Gallbladder (tissue), 1 donor: ENCODE measurements around a stretch of chr7.

DNA sequence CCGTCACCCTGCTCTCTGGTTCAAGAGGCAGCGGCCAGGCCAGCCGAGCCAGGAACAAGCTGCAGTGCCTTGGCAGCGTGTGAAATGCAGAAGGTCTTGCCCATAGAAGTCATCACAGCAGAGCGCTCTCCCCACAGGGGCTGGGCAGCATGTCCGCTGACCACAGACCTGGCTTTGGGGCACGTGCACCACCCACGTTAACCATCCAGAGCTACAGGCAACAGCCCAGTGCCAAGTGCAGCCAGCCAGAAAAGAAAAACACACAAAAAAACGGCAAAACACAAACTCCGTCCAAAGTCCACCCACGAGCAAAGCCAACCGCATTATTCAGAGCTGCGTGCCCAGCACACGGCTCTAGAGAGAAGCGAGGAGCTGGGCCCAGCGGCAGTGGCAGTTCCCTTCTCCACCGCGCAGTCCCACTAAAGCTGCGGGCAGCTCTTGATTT lies 14.0 kb downstream of the GPER1 start:
- PRO-cap, result no peak

- PRO-cap, result no peak
These were observed 2.9 kb upstream of the UNCX start for GRCh38 chr7:1229458-1230470.

- PRO-cap, result no peak
These were observed 3.1 kb downstream of the MICALL2 start for GRCh38 chr7:1456191-1456474.

DNA sequence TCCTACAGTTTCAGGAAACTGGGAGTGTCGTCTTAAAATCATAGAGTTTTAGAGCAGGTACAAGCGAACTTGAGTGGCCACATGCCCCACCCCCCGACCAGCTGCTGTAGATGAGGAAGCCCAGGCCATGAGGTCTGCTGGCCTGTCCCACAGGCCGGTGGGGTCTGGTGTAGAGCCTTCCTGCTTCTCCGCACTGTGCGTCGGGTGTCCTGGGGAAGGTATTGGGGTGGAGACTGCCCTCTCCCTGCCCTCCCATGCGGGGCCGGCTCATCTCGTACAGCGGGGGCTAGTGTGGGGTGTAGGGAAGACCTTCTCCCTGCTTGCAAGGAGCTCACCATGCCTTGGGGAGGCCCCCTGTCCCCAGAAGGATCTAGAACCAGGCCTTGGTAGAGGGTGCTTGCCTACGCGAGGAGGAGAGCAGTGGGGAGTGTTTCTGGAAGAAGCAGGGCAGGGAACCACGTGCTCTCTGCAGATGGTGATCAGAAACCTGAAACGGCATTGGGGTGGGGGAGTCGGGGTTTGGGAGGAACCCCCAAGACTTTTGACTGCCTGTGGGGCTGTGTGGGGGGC lies 2.6 kb downstream of the MAFK start:
- PRO-cap, result bidirectional peak, plus-strand start at position 145 of the sequence, minus-strand start outside the sequence

DNA sequence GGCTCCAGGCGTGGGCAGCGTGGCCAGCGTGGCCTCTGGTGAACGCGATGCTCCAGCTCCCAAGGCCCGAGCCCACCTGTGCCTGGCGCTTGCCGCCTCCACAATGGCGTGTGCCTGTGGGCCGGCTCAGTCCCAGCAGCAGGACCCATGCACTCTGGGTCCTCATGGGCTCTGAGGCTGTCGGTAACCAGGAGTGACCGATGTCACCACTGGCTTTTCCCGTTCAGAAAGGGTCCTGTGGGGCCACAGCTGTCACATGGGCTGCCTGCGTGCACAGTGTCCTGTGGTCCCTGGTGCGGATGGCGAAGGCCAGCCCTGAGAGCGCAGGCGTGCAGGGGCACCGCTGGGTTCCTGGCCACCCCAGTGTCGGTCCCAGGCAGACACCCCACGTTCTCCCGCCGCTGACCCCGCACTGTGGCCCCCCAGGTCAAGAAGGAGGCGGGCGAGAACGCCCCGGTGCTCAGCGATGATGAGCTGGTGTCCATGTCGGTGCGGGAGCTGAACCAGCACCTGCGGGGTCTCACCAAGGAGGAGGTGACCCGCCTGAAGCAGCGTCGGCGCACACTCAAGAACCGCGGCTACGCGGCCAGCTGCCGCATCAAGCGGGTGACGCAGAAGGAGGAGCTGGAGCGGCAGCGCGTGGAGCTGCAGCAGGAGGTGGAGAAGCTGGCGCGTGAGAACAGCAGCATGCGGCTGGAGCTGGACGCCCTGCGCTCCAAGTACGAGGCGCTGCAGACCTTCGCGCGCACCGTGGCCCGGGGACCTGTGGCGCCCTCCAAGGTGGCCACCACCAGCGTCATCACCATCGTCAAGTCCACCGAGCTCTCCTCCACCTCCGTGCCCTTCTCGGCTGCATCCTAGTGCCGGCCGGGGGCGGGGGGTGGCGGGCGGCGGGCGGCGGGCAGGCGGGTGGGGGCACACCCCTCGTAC lies 9.3 kb downstream of the MAFK start:
- PRO-cap, result no peak

- PRO-cap, result no peak
These were observed 9.3 kb downstream of the TMEM184A start for GRCh38 chr7:1546628-1547145.

DNA sequence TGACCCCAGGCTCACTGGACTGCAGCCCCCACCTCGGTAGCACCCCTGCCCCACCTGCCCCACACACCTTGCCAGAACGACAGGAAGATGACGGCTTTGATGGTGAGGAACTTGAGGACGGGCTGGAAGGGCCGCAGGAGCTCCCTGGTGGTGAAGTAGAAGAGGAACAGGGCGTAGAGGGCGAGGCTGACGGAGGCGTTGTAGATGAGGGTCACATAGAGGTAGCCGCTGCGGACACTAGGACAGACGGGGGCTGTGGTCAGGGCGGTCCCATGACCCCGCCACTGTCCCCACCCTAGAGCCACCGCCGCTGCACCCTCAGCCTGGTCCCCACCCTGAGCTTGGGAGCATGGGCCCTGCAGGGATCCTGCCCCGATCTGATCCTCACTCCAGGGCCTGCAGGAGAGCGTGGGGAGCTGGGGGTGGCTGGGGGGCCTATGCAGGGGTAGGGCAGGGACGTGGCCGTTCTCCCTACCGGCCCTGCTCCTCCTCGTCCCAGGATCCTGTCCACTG lies 7.5 kb downstream of the TMEM184A start:
- PRO-cap, result no peak

GRCh38 chr7:1619314-1619687 lies 49.5 kb upstream of the PSMG3 start:
- PRO-cap, result no peak

DNA sequence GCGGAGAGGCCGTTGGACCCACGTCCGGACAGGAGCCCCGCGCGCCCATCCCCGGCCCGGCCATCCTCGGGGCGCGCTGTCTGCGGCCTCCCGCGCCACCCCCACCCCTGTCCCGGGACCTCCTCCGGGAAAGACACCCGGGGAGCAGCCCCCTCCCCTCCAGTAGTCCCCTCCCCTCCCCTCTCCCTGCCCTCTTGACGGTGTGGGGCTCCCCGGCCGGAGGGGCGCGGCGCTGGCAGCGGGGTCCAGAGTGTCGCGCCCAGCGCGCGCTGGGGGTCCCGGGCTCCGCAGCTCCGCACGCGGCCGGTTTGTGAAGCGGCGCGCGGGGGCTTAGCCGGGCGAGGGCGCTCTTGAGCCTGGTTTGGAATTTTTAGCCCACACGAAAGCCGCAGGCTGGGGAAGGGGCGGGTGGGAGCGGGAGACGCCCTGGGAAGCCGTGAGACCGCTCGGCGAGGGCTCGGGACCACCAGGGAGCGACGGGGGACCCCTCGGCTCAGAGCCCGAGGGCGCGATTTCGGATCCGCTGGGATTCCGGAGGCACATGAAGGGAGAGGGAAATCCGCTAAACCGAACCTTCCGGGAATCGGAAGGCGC lies 5.5 kb upstream of the ELFN1 start:
- PRO-cap, result no peak

GRCh38 chr7:1668561-1669045 lies 1.5 kb upstream of the ELFN1 start:
- PRO-cap, result no peak

GRCh38 chr7:1670402-1670826 lies 337 bp downstream of the ELFN1 start:
- PRO-cap, result no peak

DNA sequence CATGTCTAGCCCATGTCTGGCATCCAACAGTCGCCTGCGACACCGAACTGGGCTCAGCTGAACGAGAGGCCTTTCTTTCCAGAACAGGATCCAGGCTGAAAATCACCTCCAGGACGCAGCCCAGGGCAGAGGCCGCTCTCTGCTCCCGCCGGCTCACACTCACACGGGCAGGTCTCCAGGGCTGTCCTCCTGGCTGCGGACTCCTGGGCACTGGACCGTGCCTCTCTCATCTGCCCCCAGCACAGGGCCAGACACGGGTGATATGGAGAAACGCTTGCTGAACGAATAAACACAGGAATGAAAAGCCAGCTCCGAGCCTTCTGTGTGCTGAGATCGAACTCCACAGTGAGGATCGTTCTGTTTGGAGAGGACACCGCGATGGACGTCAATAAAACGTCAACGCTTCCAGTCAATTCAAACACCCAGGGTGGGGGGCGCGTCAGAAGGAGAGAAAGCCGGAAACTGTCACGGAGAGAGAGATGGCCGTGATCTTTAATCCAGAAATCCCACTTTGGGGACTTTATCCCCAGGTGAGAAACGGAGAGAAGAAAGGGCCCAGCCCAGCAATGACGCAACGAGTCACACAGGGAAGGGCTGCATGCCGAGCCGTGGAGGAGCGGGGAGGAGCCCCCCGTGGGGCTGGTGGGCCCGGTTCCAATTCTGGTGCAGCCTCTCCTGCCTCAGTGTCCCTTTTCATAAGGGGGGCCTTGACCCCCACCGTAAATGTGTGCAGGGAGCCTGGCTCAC lies 202.6 kb downstream of the ELFN1 start:
- PRO-cap, result bidirectional peak, plus-strand start at position 577 of the sequence, minus-strand start at position 342 of the sequence

DNA sequence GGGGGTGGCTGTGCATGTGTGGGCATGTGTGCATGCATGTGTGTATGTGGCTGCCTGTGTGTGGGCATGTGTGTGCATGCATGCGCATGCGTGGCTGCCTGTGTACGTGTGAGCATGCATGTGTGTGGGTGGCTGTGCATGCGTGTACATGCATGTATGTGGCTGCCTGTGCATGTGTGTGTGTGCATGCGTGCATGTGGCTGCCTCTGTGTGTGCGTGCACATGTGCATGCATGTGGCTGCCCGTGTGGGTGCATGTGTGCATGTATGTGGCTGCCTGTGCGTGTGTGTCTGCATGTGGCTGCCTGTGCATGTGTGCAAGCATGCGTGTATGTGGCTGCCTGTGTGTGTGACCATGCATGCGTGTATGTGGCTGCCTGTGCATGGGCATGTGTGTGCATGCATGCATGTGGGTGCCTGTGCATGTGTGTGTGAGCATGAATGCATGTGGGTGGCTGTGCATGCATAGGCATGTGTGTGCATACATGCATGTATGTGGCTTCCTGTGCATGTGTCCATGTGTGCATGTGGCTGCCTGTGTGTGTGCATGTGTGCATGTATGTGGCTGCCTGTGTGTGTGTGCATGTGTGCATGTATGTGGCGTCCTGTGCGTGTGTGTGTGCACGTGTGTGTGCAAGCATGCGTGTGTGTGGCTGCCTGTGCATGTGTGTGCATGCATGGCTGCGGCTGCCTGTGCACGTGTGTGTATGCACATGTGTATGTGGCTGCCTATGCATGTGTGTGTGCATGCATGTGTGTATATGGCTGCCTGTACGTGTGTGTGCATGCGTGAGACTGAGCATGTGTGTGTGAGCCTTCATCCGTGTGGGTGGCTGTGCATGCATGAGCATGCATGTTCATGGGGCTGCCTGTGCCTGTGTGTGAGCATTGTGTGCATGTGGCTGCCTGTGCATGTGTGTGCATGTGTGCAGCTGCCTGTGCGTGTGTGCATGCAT lies 217.4 kb downstream of the ELFN1 start:
- PRO-cap, result no peak

GRCh38 chr7:1888194-1889251 lies 218.4 kb downstream of the ELFN1 start:
- PRO-cap, result no peak

- PRO-cap, result no peak
These were observed 252.2 kb downstream of the ELFN1 start for GRCh38 chr7:1922065-1922800.

DNA sequence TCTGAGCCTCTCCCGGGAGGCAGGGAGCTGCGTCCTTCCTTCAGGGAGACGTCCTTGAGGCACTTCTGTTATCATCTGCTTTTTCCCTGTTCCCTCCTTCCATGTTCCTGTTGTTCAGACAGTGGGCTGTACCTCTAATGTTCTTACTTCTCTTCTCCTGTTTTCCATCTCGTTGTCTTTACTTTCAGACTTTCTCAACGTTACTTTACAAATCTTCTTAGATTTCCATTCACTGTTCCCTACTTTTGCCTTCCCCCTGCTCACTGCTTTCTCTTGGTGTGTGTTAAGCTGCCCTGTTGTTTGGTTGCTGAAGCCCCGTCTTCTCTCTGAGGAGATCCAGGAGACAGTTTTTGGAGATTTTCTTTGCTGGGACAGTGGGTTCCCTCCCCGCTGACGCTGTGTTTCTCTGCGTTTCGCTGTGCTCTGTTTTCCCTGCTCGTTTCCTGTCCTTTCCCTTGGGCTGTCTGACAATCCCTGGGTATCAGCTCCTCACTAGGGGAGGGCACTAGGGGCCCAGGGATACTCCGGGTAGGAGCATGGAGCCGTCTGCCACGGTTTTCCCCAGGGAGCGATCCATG lies 262.7 kb downstream of the ELFN1 start:
- PRO-cap, result no peak

- PRO-cap, result unidirectional peak, minus-strand start at chr7:1940550
These were observed 270.2 kb downstream of the ELFN1 start for GRCh38 chr7:1939843-1941012.

DNA sequence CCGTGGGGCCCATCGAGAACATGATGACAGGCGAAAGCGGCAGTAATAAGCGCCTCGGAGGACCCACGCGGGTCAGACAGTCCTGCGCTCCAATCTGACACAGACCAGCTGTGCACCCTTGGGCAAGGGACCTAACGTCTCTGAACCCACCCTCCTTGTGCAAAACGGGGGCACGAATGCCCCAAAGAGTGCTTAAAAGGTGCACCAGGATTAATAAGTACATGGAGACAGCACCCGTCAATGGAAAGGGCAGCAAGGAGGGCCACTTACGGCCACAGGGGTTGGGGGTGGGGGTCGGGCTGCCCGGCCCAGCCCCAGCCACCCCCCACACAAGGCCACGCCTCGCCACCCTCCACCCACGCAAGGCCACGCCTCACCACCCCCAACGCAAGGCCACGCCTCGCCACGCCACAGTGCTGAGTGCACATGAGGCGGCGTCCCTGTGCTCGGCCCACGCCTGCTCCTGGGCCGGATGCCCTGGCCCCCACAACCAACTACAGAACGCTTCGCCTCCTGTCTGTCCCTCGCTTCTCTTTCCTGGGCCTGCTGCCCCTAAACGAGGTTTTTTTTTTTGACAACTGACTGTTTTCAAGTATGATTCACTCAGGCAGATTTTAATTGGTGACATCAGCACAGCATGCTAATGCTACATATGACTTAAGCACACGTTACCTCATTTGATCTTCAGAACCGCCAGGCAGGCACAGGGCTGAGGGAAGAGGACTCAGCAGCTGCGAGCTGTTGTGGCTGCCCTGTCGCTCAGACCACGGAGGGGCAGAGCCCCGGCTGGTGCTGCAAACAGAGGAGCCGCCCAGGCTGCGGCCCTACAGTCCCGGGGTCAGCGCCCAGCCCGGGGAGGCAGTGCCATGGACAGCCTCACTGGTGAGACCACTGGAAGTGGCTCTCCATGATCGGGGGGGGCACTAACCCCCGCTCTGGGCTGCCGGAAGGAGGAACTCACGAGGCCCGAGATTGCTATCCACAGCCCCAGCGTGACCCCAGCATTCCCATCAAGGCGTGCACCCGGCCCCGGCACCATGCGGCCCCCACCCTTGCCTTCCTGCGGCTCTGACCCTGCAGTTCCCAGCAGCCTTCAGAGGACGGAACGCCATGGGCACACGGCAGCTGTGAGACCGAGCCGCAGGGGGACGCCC lies 213.0 kb downstream of the MAD1L1 start:
- PRO-cap, result bidirectional peak, plus-strand start at position 687 of the sequence, minus-strand start at position 519 of the sequence

- PRO-cap, result no peak
These were observed 194.7 kb downstream of the MAD1L1 start for GRCh38 chr7:2037945-2038511.

GRCh38 chr7:2069973-2070585 lies 162.7 kb downstream of the MAD1L1 start:
- PRO-cap, result no peak